Measurements from ENCODE around the genes KCNJ4, APOBEC3A, APOBEC3C and APOBEC3G.

- PRO-cap, 3 experiments = no peak in any of the 3 experiments
- RAMPAGE, long total RNA = no peak
- RRBS, 2 experiments = no CpG with 5 or more reads among the region's 17 CpGs
These were observed 5.2 kb downstream of the KCNJ4 start for GRCh38 chr22:38449781-38450117.

DNA sequence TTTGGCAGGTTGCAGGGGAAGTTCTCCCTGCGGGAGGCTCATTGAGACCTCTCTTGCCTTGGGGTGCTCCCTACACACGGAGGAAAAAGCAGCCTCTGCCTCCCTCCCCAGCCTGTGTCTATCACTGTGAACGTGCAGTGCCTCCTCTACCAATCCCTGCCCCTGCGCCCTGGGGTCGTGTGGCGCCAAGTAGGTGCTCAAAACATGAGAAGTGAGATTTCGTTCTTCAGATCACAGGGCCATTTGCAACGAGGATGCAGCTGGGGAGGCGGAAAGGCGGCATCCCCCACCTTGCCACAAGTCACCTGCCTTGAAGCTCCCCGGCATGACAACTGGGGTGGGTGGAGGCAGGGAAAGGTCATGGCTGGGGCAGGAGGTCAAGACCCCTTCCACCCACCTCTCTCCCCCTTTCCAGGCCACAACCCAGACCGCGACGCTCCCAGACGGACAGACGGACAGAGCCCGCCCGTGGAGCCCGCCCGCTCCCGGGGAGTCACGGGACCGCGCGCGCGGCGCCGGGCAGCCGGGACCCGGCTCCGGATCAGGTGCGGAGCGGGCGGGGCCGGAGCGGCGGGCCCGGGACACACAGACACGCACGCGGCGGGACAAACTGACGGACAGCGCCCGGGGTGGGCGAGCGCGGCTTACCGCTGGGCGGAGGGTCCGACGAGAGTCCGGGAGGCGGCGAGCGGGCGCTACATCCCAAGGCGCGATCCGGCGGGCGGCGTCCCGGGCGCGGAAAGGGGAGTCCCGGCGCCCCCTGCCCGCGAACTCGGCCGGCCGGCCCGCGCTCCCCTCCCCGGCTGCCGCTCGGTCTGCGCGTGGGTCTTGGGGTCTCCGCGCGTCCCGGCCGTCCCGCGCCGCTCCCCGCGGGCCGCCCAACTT is at the start of gene KCNJ4:
Gene KCNJ4 (minus strand): TSS at position 868 of the 885 bp plus-strand sequence.
- PRO-cap, 3 experiments = no peak in any of the 3 experiments
- RAMPAGE, long total RNA = no peak
- RRBS, 2 experiments = 2% methylated on average over 32 to 39 of the region's 92 CpGs

- PRO-cap, 3 experiments = no peak in any of the 3 experiments
- RAMPAGE, long total RNA = no peak
- RRBS, 2 experiments = no CpG with 5 or more reads among the region's 10 CpGs
These were observed 13.4 kb downstream of the KDELR3 start for GRCh38 chr22:38480905-38482063.

- PRO-cap, 3 experiments = no peak in any of the 3 experiments
- RAMPAGE, long total RNA = no peak
- RRBS, 2 experiments = no CpG with 5 or more reads among the region's 5 CpGs
These were observed 14.8 kb downstream of the KDELR3 start for GRCh38 chr22:38482595-38483180.

GRCh38 chr22:38492025-38492398 is 14.1 kb downstream of the DDX17 start:
- PRO-cap, 3 experiments = no peak in any of the 3 experiments
- RAMPAGE, long total RNA = no peak
- RRBS, 2 experiments = no CpG with 5 or more reads among the region's 3 CpGs

- PRO-cap, 3 experiments = no peak in any of the 3 experiments
- RAMPAGE, long total RNA = no peak
- RRBS, 2 experiments = no CpG with 5 or more reads among the region's 11 CpGs
These were observed 11.5 kb downstream of the DDX17 start for GRCh38 chr22:38494454-38495141.

GRCh38 chr22:38506737-38507150 is 633 bp upstream of the DDX17 start:
- PRO-cap, 3 experiments = peak in 3 of 3 experiments; most common plus-strand start chr22:38506882 (in 1); most common minus-strand start chr22:38506882 (in 3)
- RAMPAGE, long total RNA = no peak
- RRBS, 2 experiments = under 1 to 2% methylated on average over 11 to 13 of the region's 24 CpGs

DNA sequence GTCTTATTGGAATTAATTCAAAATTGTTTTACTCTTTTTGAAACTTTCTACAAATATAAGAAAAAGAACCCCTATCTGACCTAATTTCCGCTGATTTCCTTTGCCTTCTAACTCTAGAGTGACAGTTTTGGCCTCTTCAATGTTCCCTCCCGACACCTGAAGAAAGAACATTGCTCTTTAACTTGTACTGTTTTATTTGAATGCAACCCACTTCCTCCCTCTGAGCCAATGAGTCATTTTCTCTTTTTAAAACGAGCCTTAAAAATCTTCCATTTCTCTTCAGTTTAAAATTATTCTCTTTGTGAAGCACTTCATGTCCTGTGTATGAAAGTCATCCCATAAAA is 25.7 kb upstream of the DDX17 start:
- PRO-cap, 3 experiments = no peak in any of the 3 experiments
- RAMPAGE, long total RNA = no peak
- RRBS, 2 experiments = no CpG with 5 or more reads among the region's 3 CpGs

DNA sequence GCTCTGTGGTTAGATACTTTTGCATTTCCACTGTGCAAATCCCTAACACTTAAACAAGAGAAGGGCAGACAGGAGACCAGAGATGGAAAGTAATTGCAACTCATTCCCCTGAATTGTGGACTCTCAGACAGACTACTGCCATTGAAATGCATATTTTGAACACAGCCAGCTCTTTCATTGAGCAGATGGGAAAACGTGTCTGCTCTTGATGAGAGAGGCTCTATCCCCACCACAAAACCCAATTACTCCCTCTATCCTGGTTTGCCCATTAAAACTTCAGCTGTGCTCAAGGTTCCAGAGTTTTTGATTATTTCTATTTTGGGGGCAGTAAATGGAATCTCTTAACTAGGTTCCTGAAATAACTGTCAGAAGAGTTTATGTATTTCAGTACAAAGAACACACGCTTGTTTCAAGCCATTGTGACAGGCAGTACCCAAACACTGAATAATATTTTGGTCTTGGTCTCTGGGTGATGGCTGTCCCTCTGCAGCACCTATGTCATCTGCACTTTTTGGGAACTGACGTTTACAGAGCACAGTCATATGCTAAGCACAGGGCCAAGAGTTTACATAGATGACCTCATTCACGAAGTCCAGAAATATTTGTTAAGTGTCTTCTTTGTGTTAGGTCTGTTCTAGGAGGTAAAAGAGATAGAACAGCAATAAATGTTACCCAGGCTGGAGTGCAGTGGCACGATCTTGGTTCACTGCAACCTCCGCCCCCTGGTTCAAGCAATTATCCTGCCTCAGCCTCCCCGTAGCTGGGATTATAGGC is 41.6 kb downstream of the FAM227A start:
- PRO-cap, 3 experiments = peak in 1 of 3 experiments; most common minus-strand start position 504 of the sequence (in 1)
- RAMPAGE, long total RNA = no peak
- RRBS, 2 experiments = no CpG with 5 or more reads among the region's 7 CpGs

- PRO-cap, 3 experiments = no peak in any of the 3 experiments
- RAMPAGE, long total RNA = no peak
- RRBS, 2 experiments = no CpG with 5 or more reads among the region's 6 CpGs
These were observed 6.8 kb upstream of the TOMM22 start for GRCh38 chr22:38674843-38675382.

GRCh38 chr22:38696504-38697721 is 3.8 kb downstream of the JOSD1 start:
- PRO-cap, 3 experiments = no peak in any of the 3 experiments
- RAMPAGE, long total RNA = no peak
- RRBS, 2 experiments = no CpG with 5 or more reads among the region's 11 CpGs

DNA sequence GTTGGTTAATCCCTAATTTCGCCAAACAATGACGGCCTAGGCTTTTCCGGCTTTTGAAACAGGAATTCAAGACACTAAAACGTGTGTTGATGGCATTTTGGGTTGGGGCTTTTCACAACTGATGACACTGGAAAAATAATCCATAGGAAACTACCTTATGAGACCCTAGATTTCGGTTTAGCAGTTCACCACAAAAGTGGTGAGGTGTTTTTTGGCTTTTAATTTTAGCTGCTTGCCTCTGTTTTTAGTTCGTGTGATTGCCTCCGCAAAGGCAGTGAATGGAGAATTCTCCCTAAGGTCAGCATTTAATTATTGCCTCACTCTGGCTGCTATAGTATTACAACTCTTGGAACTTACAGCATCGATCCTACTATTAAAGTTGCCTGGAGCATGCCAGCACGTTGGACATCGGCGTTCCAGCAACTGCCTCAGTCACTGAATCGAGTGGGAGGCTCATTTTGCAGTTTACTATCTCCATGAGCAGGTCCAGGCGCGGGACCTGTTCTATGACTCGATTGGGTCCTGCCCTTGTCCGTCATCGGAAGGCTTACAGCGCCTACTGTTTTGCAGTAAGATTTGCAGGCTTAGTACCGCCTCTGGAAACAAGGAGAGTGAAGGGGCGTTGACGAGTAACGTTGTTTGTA is 687 bp upstream of the GTPBP1 start:
- PRO-cap, 3 experiments = peak in 3 of 3 experiments; most common plus-strand start position 456 of the sequence (in 1); most common minus-strand start position 442 of the sequence (in 2)
- RAMPAGE, long total RNA = no peak
- RRBS, 2 experiments = no CpG with 5 or more reads among the region's 22 CpGs

DNA sequence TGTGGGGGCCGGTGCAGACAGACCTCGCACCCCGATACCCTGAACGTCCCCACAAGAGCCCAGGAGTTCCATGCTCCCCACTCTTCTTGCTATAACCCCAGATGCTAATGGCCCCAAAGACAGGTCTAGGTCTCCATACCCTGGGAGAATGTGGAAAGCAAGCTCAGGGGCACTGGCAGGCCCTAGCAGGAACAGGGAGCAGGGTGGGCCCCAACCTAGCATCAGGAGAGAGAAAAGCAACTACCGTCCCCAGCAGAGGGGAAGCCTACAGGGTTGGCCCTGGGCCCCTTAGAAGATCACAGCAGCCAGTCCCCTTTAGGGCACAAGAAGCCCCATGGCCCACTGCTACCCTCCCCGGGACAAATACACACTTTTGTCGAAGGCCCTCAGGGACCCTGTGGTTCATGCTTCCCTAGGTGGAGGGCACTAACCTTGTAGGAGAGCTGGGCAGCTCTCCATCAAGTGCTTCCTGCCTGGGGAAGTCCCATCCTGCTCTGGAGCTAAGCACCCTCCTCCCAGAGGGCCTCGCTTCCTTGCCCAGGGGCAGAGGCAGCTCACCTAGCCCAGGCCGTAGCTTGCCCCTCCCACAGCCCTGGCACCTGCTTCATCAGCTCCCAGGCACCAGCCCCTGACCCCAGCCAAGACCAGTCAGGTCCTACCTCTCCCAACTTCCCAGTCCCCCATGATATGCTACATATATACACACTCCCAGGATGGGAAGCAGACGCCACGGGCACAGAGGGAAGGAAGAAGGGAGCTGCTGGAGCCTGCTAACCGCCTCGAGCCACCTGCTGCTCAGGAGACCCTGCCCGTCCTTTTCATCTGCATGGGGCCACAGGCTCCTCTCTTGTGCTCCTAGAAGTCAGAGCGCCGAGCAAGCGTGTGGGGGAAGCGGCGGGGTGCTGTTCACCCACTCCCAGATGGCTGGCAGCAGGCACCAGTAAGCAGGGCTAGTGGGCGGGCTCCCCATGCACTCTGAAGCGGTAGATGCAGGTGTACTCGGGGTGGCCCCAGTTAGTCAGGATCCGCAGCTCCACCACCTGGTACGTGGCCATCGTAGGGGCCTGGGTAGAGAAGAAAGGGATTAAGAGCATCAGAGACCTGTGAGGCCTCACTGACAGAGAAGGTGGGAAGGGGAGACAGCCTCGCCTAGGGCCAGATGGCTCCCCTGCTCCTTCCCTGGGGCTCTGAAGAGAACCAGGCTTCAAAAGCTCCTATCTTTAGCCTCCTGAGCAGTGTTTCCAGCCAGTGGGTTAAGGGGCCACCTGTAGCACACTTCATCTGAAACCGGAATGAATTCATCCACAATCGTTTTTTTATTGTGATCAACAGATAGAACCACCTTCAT is 20.0 kb downstream of the SUN2 start:
- PRO-cap, 3 experiments = no peak in any of the 3 experiments
- RAMPAGE, long total RNA = no peak
- RRBS, 2 experiments = no CpG with 5 or more reads among the region's 28 CpGs

DNA sequence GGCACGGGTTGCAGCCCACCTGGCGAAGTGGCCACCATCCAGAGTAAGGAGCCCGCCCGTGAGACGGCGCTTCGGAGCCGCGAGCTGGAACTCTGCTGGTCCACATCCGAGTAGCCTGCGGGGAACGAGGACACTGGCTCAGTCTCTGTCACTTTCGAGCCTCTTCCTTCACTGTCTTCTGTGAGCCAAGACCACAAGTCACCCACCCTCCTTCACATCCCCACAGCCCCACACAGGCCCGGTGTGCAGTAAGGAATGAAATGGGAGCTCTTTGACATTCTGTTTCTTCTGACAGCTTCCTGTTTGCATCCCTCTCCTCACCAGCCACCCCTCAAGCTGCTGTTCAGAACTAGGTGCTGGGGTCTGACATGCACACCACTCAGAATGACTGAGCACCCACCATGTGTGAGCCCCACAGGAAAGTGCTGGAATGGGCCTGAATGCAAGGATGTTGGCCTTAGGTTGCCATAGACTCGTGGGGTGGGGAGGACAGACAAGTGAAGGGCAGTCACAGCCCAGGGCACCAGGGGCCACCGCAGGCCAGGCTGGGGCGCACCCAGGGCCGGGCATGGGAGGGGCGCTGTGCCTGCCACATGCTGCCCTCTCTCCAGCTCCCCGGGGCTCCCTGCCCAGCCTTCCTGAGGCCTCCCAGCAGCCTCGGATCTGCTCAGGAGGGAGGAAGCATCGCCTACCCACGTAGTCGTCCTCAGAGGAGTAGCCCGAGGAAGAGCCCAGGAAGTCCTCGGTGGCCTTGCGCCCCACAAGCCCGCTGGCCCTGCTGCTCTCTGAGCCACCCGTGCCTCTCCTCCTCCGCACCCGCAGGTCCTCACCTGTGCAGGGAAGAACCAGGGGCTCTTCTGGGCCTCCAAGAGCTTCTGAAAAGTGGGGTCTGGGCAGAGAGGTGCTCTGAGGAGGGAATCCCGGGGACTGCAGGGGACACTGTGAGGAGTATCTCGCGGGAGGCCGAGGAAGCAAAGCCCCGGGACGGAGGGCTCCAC is 5.3 kb downstream of the SUN2 start:
- PRO-cap, 3 experiments = no peak in any of the 3 experiments
- RAMPAGE, long total RNA = no peak
- RRBS, 2 experiments = 50 to 51% methylated on average over 8 of the region's 37 CpGs

DNA sequence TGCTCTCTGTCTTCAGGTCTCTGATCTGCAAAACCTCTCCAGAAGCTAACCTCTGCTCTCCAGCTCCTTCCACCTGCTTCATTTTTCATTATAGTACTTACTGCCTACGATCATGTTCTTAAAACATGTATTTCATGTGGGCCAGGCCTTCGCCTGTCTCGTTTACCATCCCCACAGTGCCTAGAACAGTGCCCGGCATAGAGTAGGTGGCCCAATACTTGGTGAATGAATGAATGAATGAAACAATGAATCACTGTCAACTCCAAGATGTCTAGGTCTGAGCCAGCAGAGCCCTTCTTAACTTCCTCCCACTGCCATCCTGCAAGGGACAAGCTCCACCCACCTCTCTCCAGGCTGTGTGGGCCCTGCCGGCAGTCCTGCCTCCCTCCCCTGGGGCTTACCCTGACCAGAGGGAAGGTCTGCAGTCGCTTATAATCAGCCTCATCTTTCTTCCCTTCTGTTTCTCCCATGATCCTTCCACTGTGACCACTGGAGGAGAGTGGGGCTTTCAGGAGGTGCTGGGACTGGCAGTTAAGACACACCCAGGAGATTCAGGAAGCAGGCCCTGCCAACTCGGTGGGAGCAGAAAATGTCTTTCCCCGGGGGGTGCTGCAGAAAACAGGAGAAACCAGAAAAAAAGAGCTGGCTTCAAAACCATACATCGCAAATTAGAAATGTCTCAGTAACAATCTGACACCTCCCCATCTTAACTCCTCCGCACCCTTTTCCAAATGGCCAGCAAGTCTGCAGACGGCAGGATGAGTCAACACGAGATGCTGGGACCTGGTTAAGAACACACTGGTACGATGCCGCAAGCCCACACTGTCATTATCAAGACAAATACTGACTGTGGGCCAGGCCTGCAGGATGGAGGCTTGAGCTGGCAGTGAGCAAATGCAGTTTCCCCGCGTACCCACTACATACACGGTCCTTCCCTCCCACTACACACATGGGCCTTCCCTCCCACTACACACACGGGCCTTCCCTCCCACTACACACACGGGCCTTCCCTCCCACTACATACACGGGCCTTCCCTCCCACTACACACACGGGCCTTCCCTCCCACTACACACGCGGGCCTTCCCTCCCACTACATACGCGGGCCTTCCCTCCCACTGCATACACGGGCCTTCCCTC is 11.3 kb downstream of the DNAL4 start:
- PRO-cap, 3 experiments = no peak in any of the 3 experiments
- RAMPAGE, long total RNA = no peak
- RRBS, 2 experiments = 40% methylated on average over 1 of the region's 26 CpGs; no CpG with 5 or more reads in 1 of the 2 experiments

GRCh38 chr22:38870096-38870839 is 1.7 kb downstream of the CBX6 start:
- PRO-cap, 3 experiments = no peak in any of the 3 experiments
- RAMPAGE, long total RNA = no peak
- RRBS, 2 experiments = no CpG with 5 or more reads among the region's 13 CpGs

DNA sequence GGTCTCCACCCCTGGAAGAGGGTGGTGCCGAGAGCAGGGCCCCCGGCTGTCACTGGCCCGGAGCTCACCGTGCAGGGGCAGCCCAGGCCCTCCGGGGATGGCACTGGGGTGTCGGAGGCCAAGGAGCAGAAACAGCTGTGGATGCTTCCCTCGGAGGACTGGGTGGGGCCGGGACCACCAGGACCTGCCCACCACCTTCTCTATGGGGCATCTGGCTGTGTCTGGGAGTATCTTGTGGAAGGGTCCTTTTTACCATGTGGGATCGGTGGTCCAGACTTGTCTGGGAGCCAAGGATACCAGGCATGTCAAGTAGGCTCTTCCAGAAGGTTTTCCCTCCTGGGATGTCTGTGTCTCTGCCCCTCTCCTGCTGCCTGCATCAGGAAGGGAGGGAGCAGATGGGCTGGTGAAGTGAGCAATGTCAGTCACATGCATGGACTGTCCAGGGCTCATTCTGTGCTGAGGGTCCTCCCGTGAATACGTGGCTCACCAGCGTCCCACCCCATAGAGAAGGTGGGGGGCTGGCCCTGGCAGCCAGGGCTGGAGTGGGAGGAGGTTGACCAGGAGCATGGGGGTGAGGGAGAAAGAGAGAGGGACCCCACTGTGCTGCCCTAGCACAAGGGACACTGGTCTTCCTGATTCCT is 4.1 kb upstream of the APOBEC3A start:
- PRO-cap, 3 experiments = peak in 1 of 3 experiments; most common plus-strand start position 394 of the sequence (in 1)
- RAMPAGE, long total RNA = no peak
- RRBS, 2 experiments = 39 to 58% methylated on average over 4 of the region's 12 CpGs

GRCh38 chr22:38957245-38957794 is at the start of gene APOBEC3A:
Gene APOBEC3A, plus strand, starts transcription at chr22:38957609.
- PRO-cap, 3 experiments = peak in 1 of 3 experiments; most common minus-strand start chr22:38957412 (in 1)
- RAMPAGE, long total RNA = no peak
- RRBS, 2 experiments = no CpG with 5 or more reads among the region's 11 CpGs

GRCh38 chr22:39013720-39015000 is at the start of gene APOBEC3C:
Gene APOBEC3C, plus strand, starts transcription at chr22:39014257.
- PRO-cap, 3 experiments = peak in 2 of 3 experiments; most common plus-strand start chr22:39014262 (in 1); most common minus-strand start chr22:39014055 (in 1)
- RAMPAGE, long total RNA = start-site peak on the plus strand at chr22:39014221-39014265, 19 and 16 reads in 2 replicates
- RRBS, 2 experiments = 17% methylated on average over 1 of the region's 26 CpGs

DNA sequence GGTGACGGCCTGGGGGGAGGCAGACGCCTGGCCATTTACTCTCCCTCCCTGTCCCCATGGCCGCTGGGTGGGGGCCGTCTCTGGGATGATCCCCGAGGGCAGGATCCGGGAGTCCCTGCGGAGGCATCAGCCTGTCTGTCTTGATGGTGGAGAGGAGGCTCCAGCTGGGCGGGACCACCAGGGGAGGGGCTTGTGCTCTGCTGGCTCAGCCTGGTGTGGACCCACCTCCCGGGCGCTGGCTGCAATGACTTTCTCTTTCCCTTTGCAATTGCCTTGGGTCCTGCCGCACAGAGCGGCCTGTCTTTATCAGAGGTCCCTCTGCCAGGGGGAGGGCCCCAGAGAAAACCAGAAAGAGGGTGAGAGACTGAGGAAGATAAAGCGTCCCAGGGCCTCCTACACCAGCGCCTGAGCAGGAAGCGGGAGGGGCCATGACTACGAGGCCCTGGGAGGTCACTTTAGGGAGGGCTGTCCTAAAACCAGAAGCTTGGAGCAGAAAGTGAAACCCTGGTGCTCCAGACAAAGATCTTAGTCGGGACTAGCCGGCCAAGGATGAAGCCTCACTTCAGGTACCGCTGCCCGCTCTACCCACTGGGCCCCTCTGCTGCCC is at the start of gene APOBEC3G:
Gene APOBEC3G (plus strand): TSS at position 463 of the 607 bp plus-strand sequence.
- PRO-cap, 3 experiments = no peak in any of the 3 experiments
- RAMPAGE, long total RNA = no peak
- RRBS, 2 experiments = no CpG with 5 or more reads among the region's 20 CpGs